Pulmonary lymph node (tissue), 1 donor: Measurements from ENCODE around the gene C2CD2L.

DNA sequence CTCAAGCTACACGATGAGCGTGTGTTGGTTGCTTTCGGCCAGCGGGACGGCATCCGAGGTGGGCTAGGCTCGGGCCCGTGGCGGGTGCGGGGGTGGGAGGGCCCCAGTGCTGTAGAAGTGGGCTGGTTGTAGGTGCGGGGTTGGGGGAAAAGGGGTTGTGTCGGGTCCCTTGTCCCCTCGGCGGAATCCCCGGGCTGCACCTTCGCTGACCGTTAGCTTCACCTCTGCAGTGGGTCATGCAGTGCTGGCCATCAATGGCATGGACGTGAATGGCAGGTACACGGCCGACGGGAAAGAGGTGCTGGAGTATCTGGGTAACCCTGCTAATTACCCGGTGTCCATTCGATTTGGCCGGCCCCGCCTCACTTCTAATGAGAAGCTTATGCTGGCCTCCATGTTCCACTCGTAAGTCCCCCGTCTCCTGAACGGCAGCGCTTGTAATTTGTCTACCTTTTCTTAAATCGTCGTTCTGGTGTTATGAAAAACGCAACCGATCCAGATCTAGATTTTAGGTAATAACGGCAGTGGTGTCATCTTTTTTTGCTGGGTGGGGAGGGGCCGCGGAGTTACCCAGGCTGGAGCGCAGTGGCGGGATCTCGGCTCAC, 449 bp downstream of the TRAPPC4 start:
- PRO-cap: no peak

- PRO-cap: no peak
These were observed 3.1 kb downstream of the TRAPPC4 start for GRCh38 chr11:119021254-119022392.

DNA sequence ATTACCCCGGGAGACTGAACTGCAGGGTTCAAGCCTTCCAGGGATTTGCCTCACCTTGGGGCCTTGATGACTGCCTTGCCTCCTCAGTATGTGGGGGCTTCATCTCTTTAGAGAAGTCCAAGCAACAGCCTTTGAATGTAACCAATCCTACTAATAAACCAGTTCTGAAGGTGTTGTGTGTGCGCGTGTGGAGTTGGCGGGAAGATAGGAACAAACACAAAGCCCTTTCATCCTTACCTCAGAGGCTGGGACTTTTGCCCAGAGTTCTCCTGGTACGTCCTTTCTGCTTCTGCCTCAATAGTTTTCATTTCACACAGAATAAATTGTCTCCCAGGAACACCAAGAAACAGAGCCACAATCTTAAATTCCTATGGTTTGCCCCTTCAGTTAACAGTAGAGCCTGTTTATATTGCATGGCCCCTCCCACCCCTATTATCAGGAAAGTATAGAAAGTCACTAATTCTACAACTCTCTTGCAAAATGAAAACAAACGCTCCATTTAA, 1.8 kb downstream of the H2AX start:
- PRO-cap: no peak

GRCh38 chr11:119106461-119107737, at the start of gene C2CD2L:
C2CD2L (plus strand) TSS chr11:119107344.
- PRO-cap: bidirectional peak, plus-strand start at chr11:119107344, minus-strand start at chr11:119107182

DNA sequence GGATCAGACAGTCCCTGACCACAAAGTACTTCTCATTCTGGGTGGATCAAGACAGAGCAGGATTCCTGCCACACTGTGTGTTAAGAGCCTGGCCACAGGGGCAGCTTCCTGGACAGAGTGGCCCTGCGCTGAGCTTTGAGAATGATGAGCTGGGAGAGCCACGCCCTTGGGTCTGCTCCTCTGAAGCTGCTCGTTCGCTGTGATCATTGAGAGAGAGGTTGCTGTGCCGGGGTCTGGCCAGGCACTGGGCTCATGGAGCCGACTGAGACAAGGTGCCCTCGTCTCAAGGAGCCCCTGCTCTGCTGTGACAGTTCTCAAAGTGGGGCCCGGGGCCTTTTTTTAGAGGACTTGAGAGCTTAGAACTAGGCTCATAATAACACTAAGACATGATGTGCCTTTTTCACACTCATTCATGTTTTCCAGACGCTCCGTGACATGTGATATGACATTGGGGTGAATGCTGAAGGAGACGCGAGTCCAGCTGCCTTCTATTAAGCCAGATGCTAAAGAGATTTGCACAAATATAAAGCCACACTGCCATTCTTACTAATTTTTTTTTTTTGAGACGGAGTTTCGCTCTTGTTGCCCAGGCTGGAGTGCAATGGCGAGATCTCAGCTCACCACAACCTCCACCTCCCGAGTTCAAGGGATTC, 1.6 kb upstream of the MFRP start:
- PRO-cap: no peak

GRCh38 chr11:119375961-119376990, 5.2 kb downstream of the USP2 start:
- PRO-cap: no peak

DNA sequence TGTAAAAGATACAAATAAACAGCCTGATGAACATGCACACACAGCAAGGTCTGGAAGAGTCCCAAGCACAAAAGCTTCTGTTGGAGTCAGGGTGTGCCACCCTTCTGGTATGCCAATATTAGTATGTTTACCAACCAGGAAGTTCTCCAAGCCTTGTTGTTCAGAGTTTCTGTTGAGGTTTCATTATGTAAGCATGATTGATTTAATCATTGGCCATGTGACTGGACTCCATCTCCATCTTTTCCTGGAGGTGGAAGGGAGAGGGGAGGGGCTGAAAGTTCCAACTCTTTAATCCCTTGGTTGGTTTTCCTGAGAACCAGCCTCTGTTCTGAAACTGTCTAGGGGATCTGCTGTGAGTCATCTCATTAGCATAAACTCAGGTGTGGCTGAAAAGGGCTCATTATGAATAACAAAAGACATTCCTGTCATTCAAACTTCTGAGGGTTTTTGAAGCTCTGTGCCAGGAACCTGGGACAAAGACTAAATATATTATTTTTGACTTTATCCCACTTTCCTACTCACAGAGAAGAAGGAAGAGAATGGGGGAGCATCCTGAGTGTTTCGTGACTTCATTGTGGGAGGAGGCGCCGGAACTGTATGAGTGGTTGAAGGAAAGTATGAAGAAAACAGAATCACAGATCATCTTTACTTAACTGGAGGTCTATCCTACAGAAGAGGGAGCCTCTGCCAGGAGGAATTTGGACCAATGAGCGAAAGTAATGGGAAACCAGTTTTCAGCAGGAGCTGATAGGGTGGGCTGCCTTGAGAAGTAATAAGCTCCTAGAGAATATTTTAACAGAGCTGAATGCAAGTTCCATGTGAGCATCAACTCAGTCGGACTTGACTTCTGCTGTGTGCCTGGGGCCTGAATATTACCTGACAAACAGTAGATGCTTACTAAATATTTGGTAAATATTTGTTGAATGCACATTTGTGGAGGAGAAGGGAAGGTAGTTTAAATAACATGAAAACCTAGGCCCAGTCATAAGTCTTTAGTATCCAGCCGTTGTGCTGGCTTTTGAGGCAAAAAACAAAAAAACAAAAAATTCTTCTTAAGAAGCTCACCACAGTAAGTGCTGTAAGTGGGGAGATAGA, 138.0 kb downstream of the NECTIN1 start:
- PRO-cap: no peak

DNA sequence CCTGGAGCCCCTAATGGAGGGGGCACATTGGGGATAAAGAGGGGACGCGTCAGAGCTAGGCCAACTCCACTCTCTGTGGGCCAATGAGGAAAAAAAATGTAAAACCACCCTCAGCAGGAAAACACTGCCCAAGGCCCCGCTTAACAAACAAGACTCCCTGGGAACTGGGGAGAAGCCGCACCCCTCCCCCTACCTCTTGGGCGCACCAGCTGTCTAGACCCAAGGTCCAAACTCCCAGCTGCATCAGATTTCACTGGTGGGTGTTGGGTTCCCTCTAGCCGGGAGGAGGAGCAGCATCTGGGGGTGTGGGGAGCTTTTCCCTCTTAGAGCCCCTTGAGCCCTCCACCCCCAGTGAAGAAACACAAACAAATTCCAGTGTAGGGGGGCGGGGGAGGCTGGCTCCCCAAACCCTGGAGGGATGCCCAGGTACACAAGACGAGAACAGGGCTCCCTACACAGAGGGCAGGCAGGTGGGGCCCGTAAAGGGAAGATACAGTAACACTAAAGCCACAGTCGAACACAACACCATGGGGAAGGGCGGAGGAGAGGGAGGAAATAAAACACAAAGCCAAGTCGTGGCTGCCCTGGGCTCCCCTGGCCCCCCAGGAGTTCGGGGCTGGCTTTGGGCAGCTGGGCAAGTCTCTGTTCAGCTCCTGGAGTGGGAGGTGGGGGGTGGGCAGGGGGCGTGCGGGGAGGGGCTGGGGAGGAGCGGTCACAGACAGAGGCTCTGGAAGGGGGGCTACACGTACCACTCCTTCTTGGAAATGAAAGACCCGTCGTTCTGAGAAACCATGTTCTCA, 64.8 kb downstream of the NECTIN1 start:
- PRO-cap: no peak

DNA sequence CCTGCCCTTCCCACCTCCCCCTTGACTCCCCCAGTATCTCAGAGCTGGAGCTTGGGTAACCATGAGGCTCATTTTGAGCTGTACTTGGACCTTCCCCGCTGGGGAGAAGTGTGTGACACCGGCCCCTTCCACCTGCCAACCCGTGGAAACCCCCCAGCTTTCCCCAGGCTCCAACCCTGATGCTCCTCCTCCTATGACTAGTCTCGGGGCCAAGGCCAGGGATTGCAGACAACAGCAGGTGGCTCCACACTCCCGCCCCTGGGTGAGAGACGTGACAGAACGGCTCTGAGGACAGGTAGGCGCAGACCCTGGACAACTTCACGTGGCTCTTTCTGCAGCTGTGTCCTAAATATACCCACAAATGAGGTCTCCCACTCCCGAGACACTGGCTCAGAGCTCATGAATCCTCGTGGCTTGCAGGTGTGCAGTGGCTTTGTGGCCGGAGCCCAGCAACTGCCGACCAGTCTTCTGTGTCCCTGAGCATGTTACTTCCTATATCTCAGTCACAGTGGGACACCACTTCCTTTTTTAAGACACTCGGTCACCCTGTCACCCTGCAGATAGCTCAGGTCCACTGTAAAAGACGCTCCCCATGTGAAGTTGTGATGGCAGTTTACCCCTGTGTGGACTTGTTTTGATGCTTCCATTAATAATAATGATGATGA, 55.2 kb downstream of the NECTIN1 start:
- PRO-cap: no peak

DNA sequence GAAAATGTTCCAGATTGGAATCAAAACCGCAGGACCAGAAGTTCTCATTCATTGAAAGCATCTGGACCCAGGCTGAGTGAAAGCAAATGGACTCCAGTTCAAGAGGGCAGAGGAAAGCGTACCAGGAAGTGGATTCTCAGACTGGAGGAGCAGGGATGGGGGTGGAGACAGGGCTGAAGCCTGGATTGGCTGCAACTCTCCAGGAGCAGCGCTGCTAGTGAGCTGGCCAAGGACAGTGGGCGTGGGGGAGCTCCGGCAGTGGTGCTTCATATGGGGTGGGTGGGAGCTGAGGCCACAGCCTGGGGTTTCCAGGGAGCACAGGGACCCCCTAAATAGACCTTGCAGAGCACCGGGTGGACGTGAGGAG, 103.6 kb upstream of the NECTIN1 start:
- PRO-cap: no peak

DNA sequence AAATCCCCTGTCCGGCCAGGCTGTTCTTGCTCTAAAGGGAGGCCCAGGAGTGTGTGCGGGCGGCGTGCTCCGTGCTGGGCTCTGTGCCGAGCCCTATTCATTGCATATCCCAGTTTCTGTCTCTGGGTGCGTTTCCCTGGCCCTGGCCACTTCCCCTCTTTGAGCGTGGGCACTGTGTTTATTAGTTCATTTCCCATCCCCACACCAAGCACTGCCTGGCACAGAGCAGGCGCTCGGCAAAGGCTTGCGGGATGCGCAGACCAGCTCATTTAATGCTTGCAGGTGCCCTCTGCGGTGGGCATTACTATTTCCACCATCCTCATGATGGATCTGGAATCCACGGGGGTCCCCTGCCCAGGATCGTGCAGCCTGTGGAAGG, 31.6 kb upstream of the TRIM29 start:
- PRO-cap: no peak

GRCh38 chr11:120182766-120183227, 28.0 kb upstream of the OAF start:
- PRO-cap: no peak

GRCh38 chr11:120197917-120198137, 13.0 kb upstream of the OAF start:
- PRO-cap: no peak

DNA sequence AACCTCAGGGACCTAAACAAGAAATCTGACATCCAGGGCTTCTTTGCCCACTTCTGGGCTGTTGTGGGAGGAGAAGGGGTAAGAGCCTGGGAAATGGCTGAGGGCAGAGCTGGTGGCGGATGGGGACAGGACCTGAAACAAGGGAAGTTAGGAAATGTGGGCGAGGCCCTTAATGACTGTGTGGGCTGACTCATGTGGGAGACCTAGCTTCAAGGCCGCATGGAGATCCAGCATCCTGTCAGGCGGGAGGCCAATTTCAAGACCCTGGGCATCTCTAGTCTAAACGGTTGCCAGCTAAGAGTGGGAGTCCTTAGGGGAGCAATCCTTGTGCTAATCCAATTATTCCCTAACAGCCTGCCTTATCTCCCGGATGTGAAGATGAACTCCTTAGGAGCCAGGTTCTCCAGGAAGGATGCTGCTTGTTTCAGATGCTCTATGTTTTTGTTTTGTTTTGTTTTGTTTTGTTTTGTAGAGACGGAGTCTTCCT, 2.0 kb upstream of the OAF start:
- PRO-cap: no peak

DNA sequence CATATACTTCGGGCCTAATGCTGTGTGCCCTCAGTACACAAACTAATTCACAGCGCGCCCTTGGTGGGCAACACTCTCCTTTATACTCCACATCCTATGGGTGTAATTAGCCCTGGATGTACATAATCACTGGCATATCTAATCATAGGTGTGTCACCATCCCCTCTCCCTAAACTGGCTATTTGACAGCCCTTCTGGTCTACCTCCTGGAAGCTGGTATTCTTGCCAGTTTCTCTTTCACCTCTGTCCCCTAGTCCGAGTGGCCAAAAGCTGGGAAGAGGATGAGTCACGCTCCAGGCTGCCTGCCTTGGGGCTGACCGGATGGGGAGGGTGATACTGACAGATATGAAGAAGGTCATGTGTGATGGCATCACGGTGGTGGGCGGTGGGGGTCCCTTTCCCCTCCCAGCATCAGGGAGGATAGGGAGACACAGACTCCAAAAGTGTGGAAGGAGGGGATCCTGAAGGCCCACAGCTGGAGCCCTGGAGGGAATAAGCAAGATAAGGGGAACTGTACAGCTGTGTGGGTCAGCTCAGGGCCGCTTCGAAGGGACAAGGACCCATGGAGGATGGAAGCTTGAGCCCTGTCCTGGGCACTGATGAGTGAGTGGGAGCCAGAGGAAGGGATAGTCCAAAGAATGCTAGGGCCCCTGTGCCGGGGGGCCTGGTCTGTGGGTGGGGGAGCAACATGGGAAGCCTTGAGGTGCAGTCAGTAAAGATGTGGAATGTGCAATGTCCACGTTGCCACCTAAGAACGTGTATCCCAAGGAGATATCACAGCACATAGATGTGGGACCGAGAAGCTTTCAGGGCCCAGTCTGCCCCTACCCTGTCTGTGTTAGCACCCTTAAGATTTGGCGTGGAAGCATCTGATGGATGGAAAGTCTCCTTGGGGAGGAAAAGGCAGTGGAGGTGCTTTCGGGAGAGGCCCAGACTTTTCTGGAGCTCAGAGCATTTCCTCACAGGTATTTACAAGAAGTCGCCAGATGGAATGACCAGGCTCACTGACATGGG, 5.0 kb downstream of the OAF start:
- PRO-cap: no peak

- PRO-cap: no peak
These were observed 8.8 kb downstream of the OAF start for GRCh38 chr11:120219327-120220371.

GRCh38 chr11:120289403-120289730, 35.7 kb upstream of the TLCD5 start:
- PRO-cap: no peak

GRCh38 chr11:120304872-120306076, 19.8 kb upstream of the TLCD5 start:
- PRO-cap: no peak

DNA sequence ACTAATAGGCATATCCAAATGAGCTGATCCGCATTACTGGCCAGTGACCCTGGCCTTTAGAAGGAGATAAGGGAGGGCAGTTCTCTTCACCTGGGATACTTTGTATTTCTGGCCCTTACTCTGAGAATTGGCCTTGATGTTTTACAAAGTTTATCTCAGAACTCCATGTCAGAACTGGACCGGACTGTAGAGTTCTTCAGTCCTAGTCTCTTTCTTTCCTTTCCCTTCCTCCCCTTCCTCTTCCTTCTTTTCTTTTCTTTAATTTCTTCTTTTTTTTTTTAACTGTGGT, 788 bp downstream of the TLCD5 start:
- PRO-cap: no peak

- PRO-cap: no peak
These were observed 1.7 kb downstream of the ARHGEF12 start for GRCh38 chr11:120337894-120338327.